H7 (cell line): ENCODE data around the genes IFNA1 and CDKN2A.

DNA sequence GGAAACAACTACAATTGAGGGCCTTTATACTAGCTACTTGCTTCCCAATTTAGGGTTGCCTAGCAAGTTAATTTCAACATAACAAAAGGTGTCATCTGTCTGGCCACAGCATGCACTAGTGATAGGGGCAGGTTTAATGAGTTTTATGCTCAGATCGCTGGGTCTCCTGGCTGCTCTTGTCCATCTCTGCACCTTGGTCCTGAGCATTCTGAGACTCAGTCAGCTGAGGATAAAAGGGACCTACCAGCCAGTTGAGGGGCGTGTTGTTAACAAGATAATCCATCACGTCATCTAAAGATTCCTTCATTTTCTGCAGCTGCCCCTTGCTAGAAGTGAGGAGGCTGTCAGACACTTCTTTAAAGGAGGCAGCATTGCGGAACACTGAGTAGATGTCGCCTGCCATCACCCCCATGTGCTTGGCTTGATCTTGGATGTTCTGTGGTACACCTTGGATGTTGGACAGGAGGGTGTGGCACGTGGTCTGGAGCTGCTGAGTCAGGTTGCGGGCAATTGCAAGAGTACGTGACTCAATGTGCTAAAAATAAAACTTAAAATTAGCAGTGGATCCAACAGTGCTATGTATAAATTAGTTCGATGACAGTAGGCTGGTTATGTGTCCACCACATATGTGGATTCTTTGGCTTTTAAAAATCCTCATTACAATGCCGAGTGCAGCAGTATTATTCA is 11.0 kb downstream of the PLIN2 start:
- RAMPAGE, long total RNA, result no peak

GRCh38 chr9:19160031-19160454 is 32.8 kb upstream of the PLIN2 start:
- RAMPAGE, long total RNA, result no peak

DNA sequence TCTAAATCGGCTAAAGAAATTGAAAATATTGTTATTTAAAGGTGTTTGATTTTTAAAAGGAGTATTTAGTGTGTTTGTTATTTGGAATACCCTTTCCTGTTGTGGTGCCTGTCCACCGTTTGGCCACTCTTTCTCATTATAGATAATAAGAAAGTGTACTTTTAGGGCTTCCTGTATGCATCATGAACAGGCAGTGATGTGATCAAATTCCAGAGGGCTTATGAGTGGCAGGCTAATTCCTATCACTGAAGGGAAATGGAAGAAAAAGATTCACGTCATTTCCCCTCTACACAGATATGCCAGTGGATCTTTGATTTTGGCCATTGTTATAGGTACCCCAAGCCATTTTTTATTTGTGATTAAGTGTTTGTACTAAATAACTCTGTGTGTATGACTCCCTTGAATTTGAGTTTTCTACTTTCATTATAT is 37.1 kb downstream of the RPS6 start:
- RAMPAGE, long total RNA, result no peak

- RAMPAGE, long total RNA, result no peak
These were observed 5.6 kb downstream of the RPS6 start for GRCh38 chr9:19374169-19375161.

GRCh38 chr9:19375826-19376375 is 4.1 kb downstream of the RPS6 start:
- RAMPAGE, long total RNA, result no peak

DNA sequence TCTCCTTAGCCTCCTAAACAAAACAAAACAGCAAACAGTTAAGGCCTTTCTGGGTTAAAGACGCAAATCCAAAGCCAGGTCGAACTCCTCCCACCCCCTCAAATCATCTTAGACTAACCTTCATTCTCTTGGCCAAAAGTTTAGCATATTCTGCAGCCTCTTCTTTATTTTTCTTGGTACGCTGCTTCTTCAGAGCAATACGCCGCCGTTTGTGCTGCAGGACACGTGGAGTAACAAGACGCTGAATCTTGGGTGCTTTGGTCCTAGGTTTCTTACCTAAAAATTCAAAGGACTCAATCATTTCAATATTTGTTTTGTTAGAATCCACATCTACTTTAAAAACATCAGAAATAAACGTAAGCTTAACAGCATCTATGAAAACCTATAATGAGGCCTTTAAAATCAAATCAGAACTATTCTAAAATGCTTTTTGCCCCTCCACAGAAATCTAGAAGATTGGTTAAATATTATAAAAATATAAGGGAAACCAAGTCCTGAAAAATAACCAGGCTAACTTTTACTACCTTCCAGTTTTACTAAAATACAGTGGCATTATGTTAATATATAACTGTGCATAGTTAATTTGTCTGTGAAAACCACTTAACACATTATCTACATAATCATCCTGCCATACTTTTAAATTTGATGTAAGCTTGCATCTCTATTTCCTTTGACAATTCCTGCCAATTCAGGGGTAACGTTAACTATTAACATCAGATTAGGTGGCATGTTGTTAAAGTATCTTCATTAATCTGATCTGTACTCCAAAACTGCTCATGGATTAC is 3.5 kb downstream of the RPS6 start:
- RAMPAGE, long total RNA, result no peak

GRCh38 chr9:19378113-19379088 is 1.6 kb downstream of the RPS6 start:
- RAMPAGE, long total RNA, result no peak

GRCh38 chr9:19409667-19410389 is 1.0 kb downstream of the ACER2 start:
- RAMPAGE, long total RNA, result no peak

DNA sequence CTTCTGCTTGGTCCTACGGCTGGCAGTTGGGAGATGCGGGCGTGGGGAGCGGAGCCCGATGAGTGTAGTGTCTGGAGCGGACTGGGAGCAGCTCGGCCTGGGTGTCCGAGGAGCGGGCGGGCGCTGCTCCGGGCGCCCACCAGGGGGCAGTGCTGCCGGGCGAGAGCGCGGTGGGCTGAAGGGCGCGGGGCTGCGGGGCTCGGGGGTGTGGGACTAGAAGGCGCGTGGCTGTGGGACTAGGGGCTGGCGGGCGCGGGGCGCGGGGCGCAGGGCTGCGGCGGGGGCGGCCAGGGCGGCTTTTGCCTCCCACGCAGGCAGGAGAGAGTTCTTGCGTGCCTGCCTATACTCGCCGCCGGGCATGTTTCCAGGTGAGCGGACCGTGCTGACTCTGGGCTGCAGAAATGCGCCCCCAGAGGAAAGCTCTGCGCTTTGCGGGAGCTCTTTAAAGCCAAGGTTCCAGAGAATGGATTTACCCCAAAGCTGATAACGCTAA is 55.9 kb downstream of the ACER2 start:
- RAMPAGE, long total RNA, result no peak

DNA sequence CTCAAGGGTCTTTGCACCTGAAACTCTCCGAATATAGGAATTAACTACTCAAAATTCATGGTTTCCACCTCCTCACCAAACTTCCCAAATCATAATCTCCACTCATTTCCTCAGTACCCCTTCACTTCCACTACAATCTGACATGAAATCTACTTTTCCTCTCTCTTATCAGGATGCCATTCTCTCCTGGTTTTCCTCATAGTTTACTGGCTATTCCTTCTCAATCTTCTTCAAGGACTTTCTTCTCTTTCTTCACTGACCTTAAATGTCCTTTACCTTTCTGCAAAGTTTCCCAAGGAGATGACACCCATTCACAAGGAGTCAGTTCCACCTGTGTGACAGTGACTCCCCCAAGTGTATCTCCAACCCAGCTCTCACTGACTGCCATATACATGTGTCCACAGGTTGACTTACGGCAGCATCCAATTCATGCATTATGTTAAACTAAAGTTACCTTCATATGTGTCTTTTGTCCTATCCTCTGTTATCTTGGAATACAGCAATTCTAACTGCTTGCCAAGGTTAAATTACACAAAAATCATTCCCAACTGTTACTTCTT is 172.6 kb downstream of the MLLT3 start:
- RAMPAGE, long total RNA, result no peak

- RAMPAGE, long total RNA, result no peak
These were observed 34.7 kb downstream of the FOCAD start for GRCh38 chr9:20718821-20719112.

GRCh38 chr9:20831159-20831475 is 147.1 kb downstream of the FOCAD start:
- RAMPAGE, long total RNA, result no peak

DNA sequence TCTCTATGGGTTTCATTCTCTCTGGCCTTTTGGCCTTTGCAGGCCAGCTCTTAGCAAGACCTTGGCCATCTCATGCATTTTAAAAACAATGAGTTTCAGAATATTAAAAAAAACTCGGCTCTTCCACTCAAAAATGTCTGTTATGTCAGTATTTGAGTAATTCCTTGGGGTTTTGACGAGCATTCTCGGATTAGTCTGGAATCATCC is 2.3 kb upstream of the IFNB1 start:
- RAMPAGE, long total RNA, result no peak

DNA sequence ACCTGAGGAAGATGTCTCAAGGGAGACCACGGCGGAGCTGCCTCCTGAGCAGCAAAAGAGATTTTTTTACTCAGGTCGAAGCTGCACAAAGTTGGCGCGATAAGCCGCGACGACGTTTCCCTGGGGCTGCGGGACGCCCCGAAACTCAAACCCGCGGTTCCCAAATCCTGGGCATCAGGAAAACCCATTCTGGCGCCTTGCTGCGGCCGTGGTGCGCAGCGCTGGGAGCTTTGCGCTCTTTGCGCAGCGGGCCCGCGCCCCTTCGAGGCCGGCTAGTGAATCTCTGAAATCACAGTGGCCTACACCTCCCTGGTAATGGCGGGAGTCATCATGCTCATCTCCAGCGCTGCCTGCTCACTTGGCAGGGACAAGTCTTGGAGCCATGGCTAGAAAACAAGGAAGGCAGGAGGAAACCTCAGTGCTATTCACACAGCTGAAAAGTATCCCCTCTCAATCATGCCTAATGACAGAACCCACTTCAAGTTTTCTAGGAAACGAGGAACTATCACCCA is 6.1 kb upstream of the IFNA8 start:
- RAMPAGE, long total RNA, result no peak

DNA sequence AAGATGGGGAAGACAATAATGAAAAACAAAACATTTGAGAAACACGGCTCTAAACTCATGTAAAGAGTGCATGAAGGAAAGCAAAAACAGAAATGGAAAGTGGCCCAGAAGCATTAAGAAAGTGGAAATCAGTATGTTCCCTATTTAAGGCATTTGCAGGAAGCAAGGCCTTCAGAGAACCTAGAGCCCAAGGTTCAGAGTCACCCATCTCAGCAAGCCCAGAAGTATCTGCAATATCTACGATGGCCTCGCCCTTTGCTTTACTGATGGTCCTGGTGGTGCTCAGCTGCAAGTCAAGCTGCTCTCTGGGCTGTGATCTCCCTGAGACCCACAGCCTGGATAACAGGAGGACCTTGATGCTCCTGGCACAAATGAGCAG is at the start of gene IFNA1:
TSS of gene IFNA1 (plus strand) at position 174 of the 379 bp plus-strand sequence.
- RAMPAGE, long total RNA, result no peak

DNA sequence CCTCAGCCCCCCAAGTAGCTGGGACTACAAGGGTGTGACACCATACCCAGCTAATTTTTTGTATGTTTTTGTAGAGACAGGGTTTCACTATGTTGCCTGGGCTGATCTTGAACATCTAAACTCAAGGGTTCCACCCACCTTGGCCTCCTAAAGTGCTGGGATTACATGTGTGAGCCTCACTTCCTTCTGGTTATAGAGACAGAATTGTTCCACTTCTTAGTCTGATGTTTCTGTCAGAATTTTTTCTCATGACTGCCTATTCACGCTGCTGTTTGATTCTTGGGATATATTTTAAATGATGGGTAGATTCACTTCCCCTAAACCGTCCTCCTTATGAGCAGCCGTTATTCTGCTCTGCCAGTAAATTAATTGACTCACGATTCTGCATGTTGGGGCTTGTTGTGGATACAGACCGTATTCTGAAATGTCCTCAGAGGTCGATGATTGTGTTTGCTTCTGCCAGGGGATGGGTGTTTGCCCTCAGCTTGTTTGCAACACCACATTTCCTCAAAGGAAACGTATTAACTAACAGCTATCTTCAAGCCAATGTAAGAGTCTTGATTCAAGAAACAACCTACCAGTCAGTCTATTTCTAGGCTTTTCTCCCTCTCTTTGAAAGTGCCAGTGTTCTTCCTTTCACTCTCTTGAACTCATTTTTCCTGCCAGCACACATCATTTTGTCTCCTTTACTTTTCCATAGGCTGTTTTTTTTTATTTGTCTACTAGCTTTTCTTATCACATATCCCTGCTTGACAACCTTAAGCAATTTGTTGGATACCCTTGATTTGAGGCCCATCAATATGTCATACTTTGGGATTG is 31.1 kb downstream of the MTAP start:
- RAMPAGE, long total RNA, result no peak

- RAMPAGE, long total RNA, result no peak
These were observed 63.3 kb downstream of the CDKN2A start for GRCh38 chr9:21911087-21911951.

DNA sequence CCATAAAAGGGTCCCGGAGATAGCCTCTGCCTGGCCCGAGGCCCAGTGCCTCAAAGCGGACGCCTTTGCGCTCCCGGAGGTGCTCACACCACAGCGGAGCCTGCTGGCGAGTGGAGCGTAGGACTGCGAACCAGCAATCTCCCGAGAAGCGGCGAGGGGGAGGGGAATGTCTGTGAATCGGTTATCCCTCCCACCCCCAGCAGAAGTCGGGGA is 9.2 kb downstream of the CDKN2A start:
- RAMPAGE, long total RNA, result no peak

DNA sequence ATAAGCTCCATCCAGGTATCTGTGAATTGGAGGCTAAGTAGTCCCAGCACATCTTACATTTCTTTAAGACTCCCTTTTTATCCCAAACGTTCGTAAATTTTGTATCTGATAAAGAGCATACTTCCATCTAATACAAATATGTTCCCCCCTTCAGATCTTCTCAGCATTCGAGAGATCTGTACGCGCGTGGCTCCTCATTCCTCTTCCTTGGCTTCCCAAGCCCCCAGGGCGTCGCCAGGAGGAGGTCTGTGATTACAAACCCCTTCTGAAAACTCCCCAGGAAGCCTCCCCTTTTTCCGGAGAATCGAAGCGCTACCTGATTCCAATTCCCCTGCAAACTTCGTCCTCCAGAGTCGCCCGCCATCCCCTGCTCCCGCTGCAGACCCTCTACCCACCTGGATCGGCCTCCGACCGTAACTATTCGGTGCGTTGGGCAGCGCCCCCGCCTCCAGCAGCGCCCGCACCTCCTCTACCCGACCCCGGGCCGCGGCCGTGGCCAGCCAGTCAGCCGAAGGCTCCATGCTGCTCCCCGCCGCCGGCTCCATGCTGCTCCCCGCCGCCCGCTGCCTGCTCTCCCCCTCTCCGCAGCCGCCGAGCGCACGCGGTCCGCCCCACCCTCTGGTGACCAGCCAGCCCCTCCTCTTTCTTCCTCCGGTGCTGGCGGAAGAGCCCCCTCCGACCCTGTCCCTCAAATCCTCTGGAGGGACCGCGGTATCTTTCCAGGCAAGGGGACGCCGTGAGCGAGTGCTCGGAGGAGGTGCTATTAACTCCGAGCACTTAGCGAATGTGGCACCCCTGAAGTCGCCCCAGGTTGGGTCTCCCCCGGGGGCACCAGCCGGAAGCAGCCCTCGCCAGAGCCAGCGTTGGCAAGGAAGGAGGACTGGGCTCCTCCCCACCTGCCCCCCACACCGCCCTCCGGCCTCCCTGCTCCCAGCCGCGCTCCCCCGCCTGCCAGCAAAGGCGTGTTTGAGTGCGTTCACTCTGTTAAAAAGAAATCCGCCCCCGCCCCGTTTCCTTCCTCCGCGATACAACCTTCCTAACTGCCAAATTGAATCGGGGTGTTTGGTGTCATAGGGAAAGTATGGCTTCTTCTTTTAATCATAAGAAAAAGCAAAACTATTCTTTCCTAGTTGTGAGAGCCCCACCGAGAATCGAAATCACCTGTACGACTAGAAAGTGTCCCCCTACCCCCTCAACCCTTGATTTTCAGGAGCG is at the start of gene CDKN2A:
TSS of gene CDKN2A (minus strand) at position 575 of the 1,215 bp plus-strand sequence.
- RAMPAGE, long total RNA, result no peak

DNA sequence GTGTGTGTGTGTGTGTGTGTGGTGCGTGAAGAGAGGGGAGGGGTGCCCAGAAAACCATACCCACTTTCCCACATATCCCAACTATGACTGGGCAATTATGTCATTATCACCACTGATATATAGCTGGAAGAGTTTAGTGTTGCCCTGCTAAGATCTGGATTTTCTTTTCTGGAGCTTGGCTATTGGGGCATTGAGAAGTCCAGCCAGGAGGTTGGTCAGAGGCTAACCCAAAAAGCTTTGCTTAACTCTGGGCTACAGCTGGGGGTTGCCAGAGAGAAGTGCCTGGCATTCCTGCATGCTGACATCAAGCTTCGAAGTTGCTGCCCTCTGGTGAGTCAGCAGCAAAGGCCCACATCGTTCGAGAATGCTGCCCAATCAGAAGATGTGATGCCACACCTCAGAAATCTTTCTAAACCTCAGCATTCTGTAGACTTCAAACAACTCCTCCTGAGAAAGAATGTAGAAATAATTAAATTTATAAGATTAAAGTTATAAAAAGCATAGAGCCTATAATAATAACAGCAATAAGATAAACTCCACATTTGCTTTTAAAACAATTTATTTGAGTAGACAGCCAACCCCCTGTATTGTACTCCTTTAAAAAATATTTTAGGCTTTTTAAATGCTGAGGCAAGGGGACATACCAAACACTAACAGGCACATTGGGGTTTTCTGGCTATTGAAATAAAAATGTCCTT is 94.2 kb upstream of the CDKN2B start:
- RAMPAGE, long total RNA, result no peak